Left lobe of liver (tissue), 1 donor: ENCODE measurements around a stretch of chr5.

DNA sequence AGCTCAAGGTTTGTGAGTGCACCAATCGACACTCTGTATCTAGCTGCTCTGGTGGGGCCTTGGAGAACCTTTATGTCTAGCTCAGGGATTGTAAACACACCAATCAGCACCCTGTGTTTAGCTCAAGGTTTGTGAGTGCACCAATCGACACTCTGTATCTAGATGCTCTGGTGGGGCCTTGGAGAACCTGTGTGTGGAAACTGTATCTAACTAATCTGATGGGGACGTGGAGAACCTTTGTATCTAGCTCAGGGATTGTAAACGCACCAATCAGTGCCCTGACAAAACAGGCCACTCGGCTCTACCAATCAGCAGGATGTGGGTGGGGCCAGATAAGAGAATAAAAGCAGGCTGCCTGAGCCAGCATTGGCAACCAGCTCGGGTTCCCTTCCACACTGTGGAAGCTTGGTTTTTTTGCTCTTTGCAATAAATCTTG lies 2.8 kb upstream of the HMGCR start:
- PRO-cap, result unidirectional peak, plus-strand start at position 372 of the sequence

- PRO-cap, result unidirectional peak, plus-strand start at chr5:75336240; unidirectional peak, plus-strand start at chr5:75336400; unidirectional peak, plus-strand start at chr5:75336529; bidirectional peak, plus-strand start at chr5:75337198, minus-strand start at chr5:75336896
These were observed 648 bp upstream of the HMGCR start for GRCh38 chr5:75336044-75337099.

- PRO-cap, result no peak
These were observed 21.4 kb downstream of the HMGCR start for GRCh38 chr5:75358260-75358963.

- PRO-cap, result no peak
These were observed 22.2 kb downstream of the HMGCR start for GRCh38 chr5:75358964-75359792.

GRCh38 chr5:75588704-75589382 lies 22.4 kb upstream of the ANKDD1B start:
- PRO-cap, result no peak

- PRO-cap, result bidirectional peak, plus-strand start at chr5:76404205, minus-strand start at chr5:76404250; bidirectional peak, plus-strand start at chr5:76404584, minus-strand start at chr5:76404326
These were observed 993 bp downstream of the IQGAP2 start for GRCh38 chr5:76403736-76404820.

DNA sequence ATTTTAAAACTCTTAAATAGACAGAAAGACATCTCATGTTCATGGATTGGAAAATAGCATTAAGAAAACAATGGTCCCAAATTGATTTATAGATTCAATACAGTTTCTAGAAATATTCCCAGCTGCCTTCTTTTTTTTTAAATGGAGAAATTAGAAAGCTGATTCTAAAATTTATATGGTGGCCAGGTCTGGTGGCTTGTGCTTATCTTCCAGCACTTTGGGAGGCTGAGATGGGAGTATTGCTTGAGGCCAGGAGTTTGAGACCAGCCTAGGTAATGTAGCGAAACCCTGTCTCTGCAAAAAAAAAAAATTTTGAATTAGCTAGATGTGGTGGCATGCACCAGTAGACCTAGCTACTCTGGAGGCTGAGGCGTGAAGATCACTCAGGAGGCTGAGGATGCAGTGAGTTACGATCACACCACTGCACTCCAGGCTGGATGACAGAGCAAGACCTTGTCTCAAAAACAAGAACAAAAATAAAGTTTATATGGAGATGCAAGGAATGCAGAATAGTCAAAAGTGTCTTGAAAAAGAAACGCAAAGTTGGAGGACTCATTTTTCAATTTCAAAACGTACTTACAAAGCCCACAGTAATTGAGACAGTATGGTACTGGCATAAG lies 62.9 kb downstream of the IQGAP2 start:
- PRO-cap, result no peak

DNA sequence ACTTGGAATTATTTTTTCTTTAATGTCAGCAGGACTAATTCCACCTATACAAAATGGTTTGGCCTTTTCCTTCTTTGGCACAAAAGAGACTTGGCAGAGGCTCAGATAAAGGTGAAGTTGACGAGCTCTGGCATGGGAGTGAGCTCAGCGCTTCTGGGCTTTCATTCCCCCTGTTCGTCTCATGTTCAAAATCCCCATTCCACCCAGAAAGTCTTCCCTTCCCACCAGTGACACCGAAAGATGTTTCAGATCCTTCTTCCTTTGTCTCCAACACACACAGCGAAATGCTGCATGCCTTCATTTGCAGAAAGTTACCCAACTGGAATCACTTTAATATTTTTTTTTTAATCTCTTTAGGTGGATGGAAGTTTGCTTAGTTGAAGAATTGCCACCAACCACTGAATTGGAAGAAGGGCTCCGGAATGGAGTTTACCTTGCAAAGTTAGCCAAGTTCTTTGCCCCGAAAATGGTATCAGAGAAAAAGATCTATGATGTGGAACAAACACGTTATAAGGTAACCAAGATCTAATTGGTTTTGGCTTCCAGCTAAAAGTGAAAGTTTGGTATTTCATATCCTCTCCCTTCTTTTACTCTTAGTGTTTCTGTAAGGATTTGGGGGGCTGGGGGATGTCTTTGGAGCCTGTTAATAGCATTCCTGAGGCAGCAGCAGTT lies 61.0 kb downstream of the F2RL2 start:
- PRO-cap, result no peak

GRCh38 chr5:76631641-76632167 lies 8.5 kb upstream of the F2RL2 start:
- PRO-cap, result no peak

DNA sequence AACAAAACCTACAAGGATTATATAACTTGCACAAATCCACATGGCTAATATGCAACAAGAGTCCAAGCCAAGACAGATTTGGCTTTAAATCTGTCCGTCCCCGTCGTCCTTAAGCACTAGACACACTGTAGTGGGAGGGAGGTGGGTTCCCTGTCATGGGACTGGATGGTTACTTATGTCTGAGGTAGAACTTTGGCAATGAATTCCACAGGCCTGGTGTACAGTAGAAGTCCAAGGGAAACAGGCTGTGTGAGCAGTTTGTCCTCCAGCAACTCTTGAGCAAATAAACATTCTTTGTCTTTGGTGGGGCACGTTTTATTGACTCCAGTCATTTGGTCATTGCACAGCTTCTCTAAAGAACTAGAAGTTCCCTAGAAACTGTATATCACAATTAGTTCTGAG lies 24.9 kb upstream of the F2R start:
- PRO-cap, result no peak

- PRO-cap, result no peak
These were observed 11.6 kb upstream of the F2RL1 start for GRCh38 chr5:76807152-76807615.

DNA sequence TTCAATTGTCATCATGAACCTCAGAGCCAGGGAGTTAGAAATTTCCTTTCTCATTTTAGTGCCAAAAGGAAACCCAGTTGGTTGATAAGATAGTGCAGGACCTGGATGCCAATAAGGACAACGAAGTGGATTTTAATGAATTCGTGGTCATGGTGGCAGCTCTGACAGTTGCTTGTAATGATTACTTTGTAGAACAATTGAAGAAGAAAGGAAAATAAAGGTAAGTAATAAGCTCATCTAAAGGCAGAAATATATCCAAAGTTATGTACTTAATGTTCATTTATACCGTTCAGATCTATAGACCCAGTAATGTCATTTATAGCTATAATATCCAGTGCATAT lies 27.8 kb downstream of the S100Z start:
- PRO-cap, result no peak

GRCh38 chr5:77418490-77419143 lies 73.5 kb downstream of the WDR41 start:
- PRO-cap, result no peak

DNA sequence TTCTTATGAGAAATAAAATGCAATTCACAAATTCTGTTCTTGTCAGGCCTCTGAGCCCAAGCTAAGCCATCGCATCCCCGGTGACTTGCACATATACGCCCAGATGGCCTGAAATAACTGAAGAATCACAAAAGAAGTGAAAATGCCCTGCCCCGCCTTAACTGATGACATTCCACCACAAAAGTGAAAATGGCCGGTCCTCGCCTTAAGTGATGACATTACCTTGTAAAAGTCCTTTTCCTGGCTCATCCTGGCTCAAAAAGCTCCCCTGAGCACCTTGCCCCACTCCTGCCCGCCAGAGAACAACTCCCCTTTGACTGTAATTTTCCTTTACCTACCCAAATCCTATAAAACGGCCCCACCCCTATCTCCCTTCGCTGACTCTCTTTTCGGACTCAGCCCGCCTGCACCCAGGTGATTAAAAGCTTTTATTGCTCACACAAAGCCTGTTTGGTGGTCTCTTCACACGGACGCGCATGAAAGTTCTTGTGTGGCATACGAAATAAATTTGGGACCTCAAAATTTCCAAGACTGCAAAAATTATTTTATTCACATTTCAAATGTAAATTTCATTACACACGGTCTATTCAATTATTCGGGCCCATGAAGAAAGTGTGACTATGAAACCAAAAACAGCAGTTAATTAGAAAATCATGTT lies 1.0 kb downstream of the WDR41 start:
- PRO-cap, result no peak

DNA sequence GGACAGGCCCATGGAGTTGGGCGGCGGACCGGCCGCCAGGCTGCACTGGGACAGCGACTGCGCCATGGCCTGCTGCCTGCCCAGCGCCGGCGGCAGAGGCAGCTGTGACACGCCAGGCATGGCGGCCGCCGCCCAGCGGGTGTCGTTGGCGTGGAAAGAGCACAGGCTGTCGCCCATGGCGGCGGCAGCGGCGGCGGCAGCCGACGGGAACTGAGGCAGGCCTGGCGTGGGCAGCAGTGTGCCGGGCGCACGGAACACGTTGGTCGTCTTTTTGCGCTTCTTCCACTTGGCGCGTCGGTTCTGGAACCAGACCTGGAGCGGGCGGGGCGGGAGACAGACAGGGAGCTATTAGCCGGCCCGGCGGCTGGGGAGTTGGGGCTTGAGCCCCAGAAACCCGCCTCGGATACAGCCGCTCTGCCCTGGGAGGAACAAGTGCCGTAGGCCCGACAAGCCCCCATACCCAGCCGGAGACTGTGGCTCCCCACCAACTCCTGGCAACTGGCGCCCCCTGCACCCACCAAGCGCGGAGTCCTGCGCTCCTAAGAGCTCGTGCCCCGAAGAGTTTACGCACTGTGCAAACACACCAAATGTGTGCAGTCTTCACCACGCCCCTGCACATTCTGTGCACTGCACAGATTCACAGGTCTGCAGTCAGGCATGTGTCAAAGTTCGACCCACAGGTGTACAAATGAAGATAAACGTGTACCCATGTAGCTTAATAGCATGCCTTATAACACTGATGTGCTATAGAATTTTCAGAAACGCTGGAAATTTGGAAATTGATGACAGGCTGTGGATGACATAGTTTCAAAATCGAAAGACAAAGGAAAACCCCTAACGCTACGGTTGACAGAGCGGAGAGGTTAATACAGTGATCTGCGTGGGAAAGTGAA lies 7.8 kb downstream of the OTP start:
- PRO-cap, result no peak

DNA sequence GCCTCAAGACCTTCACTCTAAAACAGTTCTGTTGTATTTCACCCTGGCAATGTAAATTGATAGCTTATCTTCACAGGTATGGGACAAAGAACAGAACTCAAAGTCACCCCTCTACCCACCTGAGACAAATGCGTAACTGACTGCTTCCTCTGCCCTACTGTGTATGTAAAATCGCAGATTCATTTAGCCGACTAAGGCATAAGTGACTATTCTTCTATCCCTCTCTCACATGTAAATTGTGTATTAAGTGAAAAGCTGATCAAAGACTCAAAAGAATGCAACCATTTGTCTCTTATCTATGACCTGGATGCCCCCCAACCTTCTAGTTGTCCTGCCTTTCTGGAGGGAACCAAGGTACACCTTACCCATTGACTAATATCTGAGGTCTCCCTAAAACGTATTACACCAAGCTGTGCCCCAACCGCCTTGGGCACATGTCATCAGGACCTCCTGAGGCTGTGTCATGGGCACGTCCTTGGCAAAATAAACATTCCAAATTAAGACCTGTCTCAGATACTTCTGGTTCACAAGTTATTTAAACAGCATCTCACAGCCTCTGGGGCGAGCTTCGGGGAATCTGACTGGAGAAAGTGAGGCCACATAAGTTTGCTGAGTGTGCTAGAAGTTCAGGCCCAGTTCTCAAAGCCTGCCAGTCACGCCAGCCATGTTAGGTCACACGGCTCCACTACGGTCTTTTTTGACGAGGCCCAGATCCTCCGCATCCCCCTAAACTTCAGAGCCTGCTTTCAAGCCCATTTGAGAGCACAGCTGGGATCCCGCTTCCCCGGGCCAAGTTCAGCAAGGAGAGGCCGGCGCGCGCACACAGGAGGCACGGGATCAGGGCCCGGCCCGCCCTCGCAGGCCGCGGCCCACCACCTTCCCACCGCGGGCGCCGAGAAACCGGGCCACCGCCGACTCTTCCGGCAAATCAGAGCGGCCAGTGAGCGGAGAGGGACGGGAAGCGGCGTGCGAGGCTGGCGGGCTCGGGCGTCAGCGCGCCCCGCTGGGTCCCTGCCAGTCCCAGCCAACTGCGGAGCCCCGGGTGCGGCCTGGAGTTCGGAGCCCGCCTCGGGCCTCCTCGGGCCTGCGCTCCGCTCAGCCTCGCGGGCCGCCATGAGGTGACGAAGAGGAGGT lies 727 bp downstream of the TBCA start:
- PRO-cap, result unidirectional peak, plus-strand start at position 926 of the sequence

DNA sequence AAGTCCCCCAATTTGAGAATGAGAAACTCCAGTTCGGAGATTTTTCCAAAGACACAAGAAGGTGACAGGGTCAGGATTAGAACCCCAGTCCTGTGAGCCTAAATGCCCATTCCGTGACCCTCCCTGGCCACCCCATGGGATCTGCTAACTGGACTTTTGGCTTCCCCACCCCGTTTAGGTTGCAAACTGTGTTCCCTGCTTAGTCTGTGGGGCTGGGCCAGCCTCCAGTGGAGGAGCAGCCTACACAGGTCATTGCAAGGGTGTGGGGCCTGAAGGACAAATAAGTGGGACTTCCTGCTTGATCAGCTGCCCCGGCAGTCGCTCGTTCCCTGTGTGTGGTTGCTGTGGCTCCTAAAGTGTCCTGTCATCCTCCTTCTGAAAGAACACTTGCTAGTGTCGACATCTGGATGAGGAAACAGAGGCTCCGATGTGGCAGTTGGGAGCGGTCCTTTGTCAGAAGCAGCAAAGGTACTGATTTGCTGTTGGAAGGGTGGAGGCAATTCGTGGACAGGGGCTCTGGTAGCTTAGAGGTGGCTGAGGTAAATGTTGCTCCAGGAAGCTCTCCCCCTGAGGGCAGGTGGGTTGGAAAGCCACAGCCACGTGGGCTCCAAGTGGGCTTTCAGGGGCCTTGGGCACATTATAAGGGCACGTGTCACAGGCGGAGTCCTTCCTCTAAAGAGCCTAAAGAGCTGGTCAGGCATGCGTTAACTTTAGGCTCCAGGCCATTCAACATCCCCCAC lies 88.9 kb upstream of the TBCA start:
- PRO-cap, result no peak

- PRO-cap, result no peak
These were observed 161.4 kb upstream of the TBCA start for GRCh38 chr5:77937579-77937870.

DNA sequence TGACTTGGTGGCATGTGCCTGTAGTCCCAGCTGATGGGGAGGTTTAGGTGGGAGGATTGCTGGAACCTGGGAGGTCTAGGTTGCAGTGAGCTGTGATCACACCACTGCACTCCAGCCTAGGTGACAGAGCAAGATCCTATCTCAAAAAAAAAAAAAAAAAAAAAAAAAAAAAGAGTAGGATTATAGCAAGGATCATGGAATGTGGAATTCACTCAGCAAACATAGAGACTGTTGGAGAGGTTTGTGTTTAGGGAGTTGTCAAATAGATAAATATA lies 204.5 kb upstream of the TBCA start:
- PRO-cap, result no peak

- PRO-cap, result no peak
These were observed 125.0 kb downstream of the SCAMP1 start for GRCh38 chr5:78485362-78485819.